ENCODE measurements around the genes MYBPC3, OR4C11, OR5W2 and OR8I2.

- PRO-cap, 3 experiments = no peak in any of the 3 experiments
- RAMPAGE, long total RNA, 4 experiments = no peak in any of the 4 experiments
- RRBS = no CpG with 5 or more reads among the region's 5 CpGs
Observed at GRCh38 chr11:46759215-46759453, 40.1 kb downstream of the F2 start.

DNA sequence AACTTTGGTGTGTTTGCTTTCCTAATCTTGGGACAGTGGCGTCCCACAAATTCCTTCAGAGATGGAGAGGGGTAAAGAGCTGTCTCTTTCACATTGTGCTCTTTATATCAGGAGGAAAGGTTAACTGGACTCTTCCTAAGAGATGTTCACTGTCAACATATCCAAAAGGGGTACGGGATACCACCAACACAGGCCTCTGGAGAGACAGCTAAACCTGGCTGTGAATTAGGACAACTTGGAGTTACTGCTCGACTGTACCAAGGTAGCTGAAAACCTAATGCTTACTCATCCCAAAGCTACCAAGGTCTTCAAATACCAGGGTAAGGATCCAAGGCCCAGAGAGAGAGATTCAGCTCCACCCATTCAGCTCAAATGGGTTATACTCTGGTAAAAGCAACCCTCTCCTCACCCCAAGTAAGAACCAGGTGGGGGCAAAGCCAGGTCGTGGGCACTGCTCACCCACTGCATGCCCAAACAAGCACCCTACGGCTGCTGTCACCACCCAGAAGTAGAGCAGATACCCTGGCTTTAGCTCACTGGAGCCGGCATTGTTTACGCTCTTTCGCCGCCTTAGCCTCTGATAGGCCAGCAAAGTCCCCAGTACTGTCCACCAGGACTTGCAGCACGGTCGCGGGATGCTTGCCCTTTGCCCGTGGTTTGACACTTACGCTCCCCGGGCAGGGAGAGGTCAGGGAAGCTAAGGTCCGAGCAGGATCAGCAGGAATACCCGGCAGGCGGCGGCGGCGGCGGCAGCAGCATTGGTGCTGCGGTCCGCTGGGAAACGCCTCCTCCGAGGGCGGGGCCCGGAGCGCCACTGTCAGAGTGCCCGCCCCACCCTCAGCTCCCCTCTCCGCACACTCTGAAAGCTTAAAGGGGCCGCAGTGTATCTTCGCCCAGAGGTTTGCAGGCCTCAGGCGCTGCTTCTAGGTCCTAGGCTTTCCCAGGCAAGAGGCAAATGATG, 19.7 kb downstream of the CKAP5 start:
- PRO-cap, 3 experiments = peak in 3 of 3 experiments; most common plus-strand start position 338 of the sequence (in 1); most common minus-strand start position 725 of the sequence (in 2)
- RAMPAGE, long total RNA, 4 experiments = start-site peak on the minus strand in 1 of 4 experiments, centred at position 755 of the sequence, 150 reads per replicate
- RRBS = 2% methylated on average over 13 of the region's 34 CpGs

DNA sequence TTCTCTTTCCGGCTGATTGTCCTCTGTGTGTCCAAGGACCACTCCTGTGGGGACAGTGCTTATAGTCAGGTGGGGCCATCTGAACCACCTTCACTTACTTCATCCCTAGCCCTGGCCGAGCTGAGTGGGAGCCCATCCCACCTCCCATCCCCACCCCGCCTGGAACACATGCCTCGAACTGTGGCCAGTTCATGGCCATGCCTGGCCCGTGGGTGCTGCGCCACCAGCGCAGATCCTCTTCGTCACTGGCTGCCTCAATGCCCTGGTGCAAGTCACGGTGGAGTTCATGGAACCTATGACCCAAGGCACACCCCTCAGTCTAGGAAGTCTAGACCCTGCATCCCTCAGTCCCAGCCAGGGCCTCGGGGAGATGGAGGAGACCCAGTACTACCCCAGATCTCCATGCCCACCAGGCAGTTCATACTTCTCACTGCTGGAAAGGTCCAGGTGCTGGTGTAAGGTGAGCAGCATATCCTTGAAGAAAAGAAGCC, 2.4 kb upstream of the ARFGAP2 start:
- PRO-cap, 3 experiments = no peak in any of the 3 experiments
- RAMPAGE, long total RNA, 4 experiments = no peak in any of the 4 experiments
- RRBS = no CpG with 5 or more reads among the region's 10 CpGs

- PRO-cap, 3 experiments = peak in 3 of 3 experiments; most common plus-strand start chr11:47186515 (in 3)
- RAMPAGE, long total RNA, 4 experiments = no peak in any of the 4 experiments
- RRBS = no CpG with 5 or more reads among the region's 29 CpGs
Observed at GRCh38 chr11:47186491-47186857, 240 bp upstream of the PACSIN3 start.

DNA sequence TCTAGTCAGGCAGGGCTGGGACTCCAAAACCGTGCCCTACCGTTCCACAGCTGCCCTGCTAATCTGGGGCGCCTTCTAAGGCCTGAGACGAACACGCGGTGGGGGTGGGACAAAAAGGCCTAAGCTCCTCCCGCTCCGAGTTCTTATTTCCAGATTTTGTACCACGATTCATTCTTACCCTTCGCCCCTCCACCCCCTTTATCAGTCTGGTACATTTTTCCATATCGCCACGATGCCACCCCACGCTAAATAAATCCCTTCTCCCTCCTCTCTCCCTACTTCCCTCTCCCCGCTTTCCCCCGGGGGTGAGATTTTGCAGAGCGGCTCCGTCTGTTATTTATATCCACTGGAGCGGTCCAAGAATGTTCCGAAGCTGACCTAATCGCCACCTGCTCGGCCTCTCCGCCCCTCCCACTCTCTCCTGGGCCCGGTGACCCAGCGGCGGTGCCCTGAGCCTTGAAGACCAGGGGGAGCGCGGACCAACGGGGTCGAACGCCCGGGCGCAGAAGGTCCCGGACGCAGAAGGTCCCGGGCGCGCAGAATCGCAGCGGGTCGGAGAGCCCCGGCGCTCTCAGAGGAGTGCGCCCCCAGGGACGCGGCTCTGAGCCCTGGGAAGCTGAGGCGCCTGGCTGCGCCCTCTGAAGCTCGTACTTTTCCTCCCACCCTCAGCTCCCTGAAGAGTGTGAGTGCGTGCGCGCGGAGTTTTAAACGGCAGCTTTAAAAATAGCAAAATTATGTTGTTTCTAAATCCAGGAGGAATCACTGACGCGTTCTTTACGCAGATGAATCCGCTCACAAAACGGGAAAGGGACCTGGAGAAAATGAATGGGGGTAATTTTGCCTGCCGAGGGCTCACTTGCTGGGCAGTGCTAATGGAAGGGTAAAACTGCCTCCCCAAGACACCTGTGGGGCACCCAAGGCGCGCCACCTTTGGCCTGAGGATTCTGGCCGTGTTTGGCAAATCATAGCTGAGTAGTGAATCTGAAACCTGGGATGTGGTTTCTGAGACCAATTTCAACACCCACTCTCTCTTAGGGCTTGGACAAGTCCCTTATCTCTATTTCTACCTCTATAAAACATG, 1.0 kb upstream of the PACSIN3 start:
- PRO-cap, 3 experiments = peak in 3 of 3 experiments; most common plus-strand start position 171 of the sequence (in 3); most common minus-strand start position 348 of the sequence (in 3)
- RAMPAGE, long total RNA, 4 experiments = no peak in any of the 4 experiments
- RRBS = 2% methylated on average over 9 of the region's 62 CpGs

GRCh38 chr11:47352430-47353452, at the start of gene MYBPC3:
Gene MYBPC3, minus strand, starts transcription at chr11:47352702.
- PRO-cap, 3 experiments = no peak in any of the 3 experiments
- RAMPAGE, long total RNA, 4 experiments = no peak in any of the 4 experiments
- RRBS = no CpG with 5 or more reads among the region's 16 CpGs

- PRO-cap, 3 experiments = no peak in any of the 3 experiments
- RAMPAGE, long total RNA, 4 experiments = no peak in any of the 4 experiments
- RRBS = no CpG with 5 or more reads among the region's 5 CpGs
Observed at GRCh38 chr11:47357995-47358571, 5.6 kb upstream of the MYBPC3 start.

DNA sequence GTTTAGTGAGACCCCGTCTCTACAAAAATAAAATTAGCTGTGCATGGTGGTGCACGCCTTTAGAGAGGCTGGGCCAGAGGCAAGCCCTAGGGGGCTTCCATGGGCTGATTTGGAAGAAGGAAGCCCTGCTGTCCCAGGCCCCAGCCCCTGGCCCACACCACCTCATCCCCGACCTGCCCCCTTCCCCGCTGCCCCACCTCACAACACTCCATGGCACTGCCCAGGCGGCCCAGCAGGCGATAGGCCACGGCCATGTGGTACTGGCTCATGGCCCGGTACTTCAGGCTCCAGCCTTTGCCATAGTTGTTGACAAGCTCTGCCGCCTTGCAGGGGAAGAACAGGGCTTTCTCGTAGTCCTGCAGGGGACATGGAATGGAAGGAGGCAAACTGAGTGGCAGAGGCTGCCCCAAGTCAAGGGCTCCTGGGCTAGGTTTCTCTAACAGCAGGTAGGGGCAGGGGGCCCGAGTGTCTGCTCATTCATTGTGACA, 6.4 kb downstream of the RAPSN start:
- PRO-cap, 3 experiments = no peak in any of the 3 experiments
- RAMPAGE, long total RNA, 4 experiments = no peak in any of the 4 experiments
- RRBS = no CpG with 5 or more reads among the region's 11 CpGs

DNA sequence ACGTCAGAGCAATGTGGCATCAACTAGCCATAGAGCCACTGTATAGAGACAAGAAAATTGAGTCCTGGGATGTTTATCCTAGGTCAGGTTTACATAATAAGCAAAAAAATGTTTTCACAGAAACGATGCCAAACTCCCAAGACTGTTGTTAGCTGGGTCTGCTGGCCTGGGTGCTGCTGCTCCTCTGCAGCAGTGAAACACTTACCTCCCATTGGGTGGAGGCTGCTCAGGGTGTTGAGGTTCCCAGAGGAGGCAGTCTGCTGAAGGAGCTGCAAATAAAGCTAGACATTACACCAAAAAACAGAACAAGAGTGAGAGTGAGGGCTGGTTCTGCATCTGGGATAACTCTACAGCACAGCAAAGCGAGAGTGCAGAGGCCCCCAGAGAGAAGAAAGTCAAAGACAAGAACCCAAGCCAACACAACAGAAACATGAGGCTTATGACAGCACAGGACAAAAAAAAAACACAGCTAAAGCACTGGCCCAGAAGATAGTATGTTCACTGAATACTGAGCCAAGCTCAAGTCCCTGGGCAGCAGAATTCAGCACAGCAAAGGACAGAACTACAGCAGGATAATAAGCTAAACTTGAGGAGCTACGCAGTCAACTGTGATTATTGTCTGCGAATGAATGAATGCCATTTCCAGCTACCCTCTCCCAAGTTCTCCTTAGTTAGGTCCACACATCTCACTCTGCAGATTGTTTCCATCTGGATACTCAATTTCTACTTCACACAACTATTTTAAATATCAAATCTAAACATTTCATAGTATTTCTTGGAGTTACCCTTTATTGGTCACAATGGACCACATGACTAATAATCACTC, 29.9 kb upstream of the RAPSN start:
- PRO-cap, 3 experiments = no peak in any of the 3 experiments
- RAMPAGE, long total RNA, 4 experiments = no peak in any of the 4 experiments
- RRBS = no CpG with 5 or more reads among the region's 5 CpGs

DNA sequence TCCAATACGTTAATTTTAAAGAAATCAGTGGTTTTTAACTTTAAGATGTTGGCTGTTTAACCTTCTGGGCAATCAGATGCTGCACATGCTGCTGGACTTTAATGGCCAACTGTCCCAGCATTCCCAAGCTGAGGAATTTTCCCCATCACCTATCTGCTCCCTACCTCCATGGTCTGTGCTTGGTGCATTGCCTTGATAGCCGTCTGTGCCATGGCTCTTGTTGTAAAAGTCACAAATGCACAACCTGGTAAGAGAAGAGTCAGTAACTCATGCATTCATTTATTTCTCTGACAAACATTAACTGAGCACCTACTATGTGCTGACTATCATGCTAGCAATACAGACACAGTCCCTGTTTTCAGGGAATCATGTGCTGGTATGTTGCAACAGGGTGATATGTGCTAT, 34.4 kb upstream of the RAPSN start:
- PRO-cap, 3 experiments = no peak in any of the 3 experiments
- RAMPAGE, long total RNA, 4 experiments = no peak in any of the 4 experiments
- RRBS = no CpG with 5 or more reads among the region's 2 CpGs

GRCh38 chr11:47643443-47643827, 1.1 kb upstream of the MTCH2 start:
- PRO-cap, 3 experiments = no peak in any of the 3 experiments
- RAMPAGE, long total RNA, 4 experiments = no peak in any of the 4 experiments
- RRBS = no CpG with 5 or more reads among the region's 4 CpGs

DNA sequence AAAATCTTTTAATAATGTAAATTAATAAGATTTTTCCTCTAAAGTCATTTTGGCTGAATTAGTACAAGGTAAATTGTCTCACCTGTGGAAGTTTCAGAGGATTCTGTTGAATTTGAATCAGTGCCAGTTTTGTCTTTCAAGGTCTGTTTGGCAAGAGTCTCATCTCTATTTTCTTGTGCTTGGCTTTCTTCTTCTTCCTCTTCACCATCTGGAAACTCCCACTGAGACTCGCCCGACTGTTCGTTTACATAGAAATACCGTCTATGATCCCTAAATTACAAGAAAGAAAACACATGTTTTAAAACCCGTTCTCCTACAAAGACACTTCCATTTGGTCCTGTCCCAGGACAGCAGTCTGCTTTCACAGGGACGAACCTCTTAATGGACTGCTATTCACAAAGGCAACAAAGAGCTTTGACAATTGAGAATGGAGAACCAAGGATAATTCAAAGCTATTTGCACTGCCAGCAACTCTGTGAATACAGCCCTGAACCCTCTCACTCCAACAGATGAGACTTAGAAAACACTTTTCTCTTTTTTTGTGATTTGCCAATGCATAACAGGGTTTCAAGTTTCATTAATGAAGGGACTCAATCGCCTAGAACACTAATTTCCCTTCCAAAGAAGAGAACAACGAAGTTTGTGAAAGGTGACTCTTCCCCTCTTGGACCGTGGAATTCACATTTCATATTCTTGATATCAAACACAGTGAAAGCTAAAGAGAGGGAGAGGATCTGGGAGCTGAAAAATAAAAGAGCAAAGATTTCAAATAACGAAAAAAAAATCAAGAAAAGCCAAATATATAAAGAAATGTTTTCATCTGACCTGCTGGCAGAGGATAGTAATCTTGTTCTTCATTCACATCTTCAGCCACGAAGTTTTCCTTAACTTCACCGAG, 16.4 kb upstream of the AGBL2 start:
- PRO-cap, 3 experiments = no peak in any of the 3 experiments
- RAMPAGE, long total RNA, 4 experiments = no peak in any of the 4 experiments
- RRBS = no CpG with 5 or more reads among the region's 12 CpGs

GRCh38 chr11:47916404-47916993, 63.9 kb upstream of the PTPRJ start:
- PRO-cap, 3 experiments = no peak in any of the 3 experiments
- RAMPAGE, long total RNA, 4 experiments = no peak in any of the 4 experiments
- RRBS = no CpG with 5 or more reads among the region's 7 CpGs

DNA sequence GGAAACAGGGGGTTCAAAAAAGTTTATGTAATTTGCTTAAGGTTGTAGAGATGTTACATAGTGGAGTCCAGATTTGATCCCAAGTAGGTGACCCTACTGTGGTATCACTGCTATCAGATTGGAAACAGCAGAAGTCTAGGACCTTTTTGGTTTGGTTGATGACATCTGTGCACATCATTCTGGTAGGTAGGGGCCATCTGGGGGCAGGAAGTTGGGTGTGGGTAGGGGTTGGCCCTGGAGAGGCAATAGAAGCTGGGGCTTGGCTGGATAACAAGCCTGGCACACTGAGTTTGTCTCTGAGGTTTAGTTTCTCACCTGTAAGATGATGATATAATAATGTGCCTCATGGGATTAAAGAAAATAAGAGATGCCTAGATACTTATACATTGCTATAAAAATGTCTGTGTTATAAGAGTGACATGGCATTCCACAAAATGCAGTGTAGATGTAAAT, 36.7 kb downstream of the PTPRJ start:
- PRO-cap, 3 experiments = no peak in any of the 3 experiments
- RAMPAGE, long total RNA, 4 experiments = no peak in any of the 4 experiments

DNA sequence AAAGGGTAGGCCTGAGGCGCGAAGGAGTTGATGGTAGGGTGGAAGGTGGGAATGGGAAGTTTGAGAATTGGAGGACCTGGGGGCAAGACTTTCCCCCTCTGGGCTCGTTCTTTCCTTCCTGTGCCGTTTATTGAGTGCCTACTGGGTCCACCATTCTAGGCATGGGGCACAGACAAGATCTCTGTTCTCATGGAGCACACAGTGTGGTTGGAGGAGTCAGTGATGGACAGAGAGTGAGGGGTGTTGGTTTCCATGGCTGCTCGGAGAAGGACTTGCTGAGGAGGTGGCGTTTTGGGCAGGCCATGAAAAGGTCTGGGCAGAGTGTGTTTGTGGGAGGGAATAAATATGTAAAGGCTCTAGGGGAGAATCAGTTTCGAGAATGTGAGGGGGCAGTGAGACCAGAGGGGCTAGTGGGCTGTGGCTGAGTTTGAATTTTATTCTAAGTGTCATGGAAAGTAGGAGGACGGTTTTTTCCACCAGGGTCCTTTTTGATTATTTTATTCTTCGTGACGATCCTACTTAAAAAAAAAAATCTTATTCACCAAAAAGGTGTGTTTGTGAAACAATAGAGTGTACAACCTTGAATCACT, 107.8 kb upstream of the OR4B1 start:
- PRO-cap, 3 experiments = no peak in any of the 3 experiments
- RAMPAGE, long total RNA, 4 experiments = no peak in any of the 4 experiments
- RRBS = no CpG with 5 or more reads among the region's 10 CpGs

DNA sequence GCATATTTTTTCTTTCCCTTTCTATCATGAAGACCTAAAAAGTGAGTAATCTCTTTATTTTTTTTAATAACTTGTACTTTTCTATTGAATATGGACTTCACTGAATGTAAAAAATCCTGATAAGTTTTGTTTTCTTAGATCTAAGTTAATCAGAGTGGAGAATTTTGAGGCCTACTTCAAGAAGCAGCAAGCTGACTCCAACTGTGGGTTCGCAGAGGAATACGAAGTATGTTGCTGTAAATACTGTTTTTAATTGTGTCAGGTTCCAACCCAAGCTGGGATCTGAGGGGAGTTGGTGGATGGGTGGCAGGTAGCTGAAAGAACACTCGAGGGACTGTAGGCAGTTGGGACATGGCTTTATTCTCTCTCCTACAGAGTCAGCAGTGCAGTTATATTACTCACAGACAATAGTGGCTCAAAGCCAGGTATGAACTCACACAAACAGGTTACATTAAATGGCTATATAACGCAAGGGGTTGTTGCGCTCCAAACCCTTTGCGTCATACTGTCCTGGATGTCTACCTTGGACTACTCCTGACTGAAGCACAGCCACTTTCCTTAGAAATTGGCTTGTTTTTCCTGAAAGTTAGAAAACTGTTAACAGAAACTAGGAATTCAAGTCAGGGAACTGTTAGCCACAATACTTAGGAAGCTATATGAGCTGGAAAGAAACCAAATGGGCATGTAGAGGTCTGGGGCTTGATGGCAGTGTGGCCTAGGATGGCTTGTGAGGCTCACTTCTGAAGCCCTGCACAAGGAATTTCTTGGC, 66.5 kb upstream of the OR4B1 start:
- PRO-cap, 3 experiments = no peak in any of the 3 experiments
- RAMPAGE, long total RNA, 4 experiments = no peak in any of the 4 experiments
- RRBS = no CpG with 5 or more reads among the region's 6 CpGs

GRCh38 chr11:55607489-55608013, at the start of gene OR4C11:
Gene OR4C11, minus strand, starts transcription at chr11:55607645.
- PRO-cap, 3 experiments = no peak in any of the 3 experiments
- RAMPAGE, long total RNA, 4 experiments = no peak in any of the 4 experiments
- RRBS = no CpG with 5 or more reads among the region's 3 CpGs

DNA sequence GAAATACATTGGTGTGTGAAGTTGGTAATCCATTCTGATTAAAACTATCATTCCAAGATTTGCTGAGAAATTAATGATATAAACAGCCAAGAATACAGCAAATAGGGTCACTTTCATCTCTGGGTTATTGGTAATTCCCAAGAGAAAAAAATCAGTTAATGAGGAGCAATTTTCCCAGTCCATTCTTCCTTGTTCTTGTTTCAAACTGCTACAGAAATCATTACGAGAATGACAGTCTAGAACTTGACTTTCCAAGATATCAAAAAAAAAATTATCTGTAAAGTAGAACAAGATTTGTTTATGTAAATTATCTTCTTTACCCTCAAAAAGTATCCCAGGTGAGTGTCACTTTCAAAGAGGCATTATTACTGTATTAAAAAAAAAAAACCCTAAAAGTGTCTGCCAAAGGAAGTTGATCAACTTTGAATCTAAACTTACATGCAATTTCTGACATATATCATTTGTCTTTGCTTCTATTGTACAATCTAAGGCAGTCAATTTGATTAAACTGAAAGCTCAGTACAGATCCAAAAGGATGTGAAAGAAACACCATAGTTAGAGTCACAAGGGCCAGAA, at the start of gene OR5W2:
TSS of gene OR5W2 (minus strand) at position 183 of the 576 bp plus-strand sequence.
- PRO-cap, 3 experiments = no peak in any of the 3 experiments
- RAMPAGE, long total RNA, 4 experiments = no peak in any of the 4 experiments
- RRBS = no CpG with 5 or more reads among the region's 1 CpG

DNA sequence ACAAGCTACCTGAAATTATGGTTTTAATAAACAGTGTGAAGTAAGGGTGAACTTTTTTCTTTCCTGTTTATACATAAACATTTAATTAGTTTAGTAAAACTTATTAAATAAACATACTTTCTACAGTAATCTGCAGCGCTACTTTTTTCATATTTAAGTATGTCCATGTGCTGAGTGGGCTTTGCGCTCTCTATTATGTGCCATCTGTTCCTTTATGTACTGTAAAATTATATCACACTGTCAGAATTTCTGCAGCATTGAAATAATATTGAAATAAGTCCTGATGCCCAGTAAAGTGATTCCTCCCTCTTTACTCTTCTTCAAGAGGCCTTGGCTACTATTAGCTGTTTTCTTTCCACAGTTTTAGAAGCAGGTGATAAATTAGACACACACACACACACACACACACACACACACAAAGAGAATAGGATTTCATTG, 14.5 kb downstream of the OR10AG1 start:
- PRO-cap, 3 experiments = peak in 1 of 3 experiments; most common minus-strand start position 147 of the sequence (in 1)
- RAMPAGE, long total RNA, 4 experiments = no peak in any of the 4 experiments
- RRBS = no CpG with 5 or more reads among the region's 2 CpGs

GRCh38 chr11:56092886-56093574, at the start of gene OR8I2:
Gene OR8I2, plus strand, starts transcription at chr11:56093308.
- PRO-cap, 3 experiments = no peak in any of the 3 experiments
- RAMPAGE, long total RNA, 4 experiments = no peak in any of the 4 experiments
- RRBS = no CpG with 5 or more reads among the region's 5 CpGs

Measured in adrenal gland (tissue), 7 donors.